SEM (cell line): ENCODE measurements around a stretch of chr11.

DNA sequence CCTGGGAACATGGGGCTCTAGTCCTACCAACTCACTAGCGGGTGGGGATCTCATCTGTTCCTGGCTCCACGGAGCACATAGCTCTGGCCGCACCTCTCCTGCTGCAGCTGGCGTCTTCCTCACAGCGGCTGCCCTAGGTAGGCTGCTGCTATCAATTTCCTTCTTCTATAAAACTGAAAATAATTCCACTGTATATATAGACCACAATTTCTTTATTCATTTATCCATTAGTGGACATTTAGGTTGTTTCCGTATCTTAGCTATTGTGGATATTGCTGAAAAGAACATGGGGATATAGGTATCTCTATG is 812.1 kb upstream of the CNTN5 start:
- PRO-cap, result no peak

DNA sequence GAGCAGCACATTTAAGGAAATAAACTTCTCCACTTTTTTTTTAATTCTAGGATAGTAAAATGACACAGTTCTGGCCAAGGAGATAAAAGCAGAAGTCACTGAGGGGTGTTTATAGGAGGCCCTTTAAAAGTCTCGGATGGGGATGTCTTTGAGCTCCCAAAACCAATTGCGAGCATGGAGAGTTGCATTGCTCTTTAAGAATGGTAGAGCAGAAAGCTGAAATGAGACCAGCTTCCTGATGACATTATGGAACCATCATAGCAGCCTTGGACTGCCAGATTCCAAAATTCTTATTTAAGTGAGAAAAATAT is 140.6 kb downstream of the CNTN5 start:
- PRO-cap, result no peak

DNA sequence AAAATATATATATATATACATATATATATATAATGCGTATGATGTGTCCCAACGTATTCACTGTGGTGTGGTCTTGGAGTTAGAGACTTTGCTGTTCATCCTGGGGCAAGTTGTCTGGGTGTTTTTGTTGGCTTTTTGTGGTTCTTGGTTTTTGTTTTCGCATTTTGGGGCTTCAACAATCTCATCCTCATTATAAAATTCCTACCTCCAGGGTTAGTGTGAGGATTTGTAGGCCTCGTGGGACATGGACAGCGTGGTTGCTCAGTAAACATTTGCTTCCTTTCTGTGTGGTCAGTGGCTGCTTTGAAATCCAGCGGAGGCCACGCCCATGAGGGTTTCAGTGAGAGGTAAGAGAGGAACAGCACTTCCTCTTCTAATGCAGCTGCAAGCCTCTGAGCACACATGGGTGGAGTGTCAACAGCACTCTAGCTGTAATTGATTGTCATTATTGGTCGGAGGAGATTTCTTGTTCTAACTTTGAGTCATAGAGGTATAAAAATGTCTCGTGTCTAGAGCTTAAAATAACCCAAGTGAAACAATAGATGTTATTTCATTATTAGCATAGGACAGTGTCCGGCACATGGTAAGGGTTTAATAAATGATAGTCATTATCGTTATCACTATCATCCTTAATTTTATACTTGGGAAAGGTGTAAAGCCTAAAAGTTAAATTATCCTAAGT is 6.0 kb upstream of the ARHGAP42 start:
- PRO-cap, result no peak

- PRO-cap, result no peak
Measured at GRCh38 chr11:101407262-101407674, 176.5 kb downstream of the TRPC6 start.

- PRO-cap, result no peak
Measured at GRCh38 chr11:101431073-101431435, 152.8 kb downstream of the TRPC6 start.

GRCh38 chr11:101583088-101583696 is 615 bp downstream of the TRPC6 start:
- PRO-cap, result no peak

GRCh38 chr11:101915790-101916109 is 572 bp downstream of the ANGPTL5 start:
- PRO-cap, result unidirectional peak, minus-strand start at chr11:101915848

GRCh38 chr11:102221565-102222242 is 95.6 kb upstream of the BIRC3 start:
- PRO-cap, result no peak

- PRO-cap, result no peak
Measured at GRCh38 chr11:102269694-102270650, 47.3 kb upstream of the BIRC3 start.

DNA sequence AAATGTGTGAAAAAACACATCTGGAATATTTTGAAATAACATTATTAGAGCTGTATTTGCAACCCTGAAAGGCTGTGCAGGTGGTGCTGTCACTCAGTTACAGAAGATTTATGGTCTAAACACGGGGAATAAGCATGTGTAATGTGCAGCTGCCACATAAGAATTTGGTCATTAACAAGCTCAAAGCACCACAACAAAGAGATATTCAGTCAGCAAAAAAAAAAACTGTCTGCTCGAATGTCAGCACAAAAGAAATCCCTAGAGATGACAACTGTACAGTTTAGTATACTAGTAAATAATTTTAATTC is 31.3 kb downstream of the TMEM123 start:
- PRO-cap, result no peak

DNA sequence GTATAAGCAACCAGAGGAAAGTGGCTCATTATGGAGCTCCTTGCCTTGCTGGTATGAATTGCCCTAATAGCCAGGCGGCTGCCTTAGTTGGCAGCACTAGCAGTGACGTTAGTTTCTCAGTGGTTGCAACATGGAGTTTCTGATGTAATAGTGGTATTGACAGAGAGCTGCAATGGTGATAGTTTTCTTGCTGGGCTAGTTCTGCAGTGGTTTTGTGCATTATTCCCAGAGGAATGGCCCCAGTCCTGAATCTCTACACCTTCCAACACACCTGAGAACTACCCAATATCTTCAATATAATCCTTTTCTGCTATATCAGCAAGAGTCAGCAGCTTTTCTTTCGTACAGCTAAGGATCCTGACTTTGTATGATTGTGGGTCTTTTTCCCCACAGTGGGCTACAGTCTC is 3.9 kb upstream of the TMEM123 start:
- PRO-cap, result no peak

DNA sequence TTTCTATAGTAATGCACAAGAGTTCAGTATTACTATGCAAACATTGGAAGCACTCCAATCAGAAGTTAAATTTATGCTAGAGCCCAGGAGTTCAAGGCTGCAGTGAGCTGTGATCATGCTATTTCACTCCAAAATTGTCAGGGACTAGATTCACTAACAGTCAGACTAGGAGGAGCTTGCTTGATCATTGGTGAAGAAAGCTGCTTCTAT is 32.5 kb upstream of the TMEM123 start:
- PRO-cap, result no peak

DNA sequence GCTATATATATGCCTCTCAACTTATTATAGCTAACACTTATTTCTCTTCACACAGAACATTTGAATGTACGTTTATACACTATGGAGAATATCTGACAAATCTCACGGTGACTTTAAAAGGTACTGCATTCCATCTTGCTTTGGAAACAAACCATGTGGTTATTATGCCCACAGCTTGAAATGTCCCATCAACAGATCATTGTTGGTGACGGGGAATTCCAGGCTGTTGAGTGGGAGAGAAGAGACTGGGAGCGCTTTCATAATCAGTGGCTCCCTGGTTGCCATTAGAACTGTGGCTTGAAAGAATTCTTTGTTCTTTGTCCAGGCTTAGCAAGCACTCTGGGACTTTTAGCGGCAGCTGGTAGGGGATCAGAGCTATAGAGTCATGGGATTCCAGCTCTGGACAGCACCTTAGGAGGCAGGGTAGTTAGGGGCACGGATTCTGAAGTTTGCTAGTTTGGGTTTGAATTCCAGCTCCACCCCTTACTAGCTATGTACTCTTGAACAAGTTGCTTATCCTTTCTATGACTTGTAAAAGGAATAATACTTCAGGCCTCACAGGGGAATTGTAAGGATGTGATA is 22.0 kb downstream of the MMP20 start:
- PRO-cap, result no peak

GRCh38 chr11:102615661-102616180 is 9.4 kb downstream of the MMP20 start:
- PRO-cap, result unidirectional peak, minus-strand start at chr11:102615916

GRCh38 chr11:102792583-102792860 is 5.4 kb downstream of the MMP1 start:
- PRO-cap, result no peak

DNA sequence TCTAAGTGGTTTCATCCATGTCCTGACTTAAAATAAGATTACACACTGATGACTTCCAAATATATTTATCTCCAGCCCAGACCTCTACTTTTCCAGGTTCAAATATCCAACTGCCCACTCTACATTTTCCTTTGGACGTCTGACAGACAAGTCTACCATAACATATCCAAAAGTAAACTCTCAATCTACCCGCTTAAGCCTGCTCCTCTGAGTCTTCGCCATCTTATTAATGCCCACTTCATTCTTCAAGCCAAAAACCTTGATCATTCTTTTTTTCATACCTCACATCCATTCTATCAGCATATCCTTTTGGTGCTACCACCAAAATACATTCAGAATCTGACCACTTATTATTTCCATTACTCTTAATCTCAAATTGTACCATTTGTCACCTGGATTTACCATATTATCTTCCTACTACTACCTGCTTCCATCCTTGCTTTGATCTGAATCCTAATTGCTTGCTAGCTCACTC is 36.2 kb downstream of the DCUN1D5 start:
- PRO-cap, result no peak

DNA sequence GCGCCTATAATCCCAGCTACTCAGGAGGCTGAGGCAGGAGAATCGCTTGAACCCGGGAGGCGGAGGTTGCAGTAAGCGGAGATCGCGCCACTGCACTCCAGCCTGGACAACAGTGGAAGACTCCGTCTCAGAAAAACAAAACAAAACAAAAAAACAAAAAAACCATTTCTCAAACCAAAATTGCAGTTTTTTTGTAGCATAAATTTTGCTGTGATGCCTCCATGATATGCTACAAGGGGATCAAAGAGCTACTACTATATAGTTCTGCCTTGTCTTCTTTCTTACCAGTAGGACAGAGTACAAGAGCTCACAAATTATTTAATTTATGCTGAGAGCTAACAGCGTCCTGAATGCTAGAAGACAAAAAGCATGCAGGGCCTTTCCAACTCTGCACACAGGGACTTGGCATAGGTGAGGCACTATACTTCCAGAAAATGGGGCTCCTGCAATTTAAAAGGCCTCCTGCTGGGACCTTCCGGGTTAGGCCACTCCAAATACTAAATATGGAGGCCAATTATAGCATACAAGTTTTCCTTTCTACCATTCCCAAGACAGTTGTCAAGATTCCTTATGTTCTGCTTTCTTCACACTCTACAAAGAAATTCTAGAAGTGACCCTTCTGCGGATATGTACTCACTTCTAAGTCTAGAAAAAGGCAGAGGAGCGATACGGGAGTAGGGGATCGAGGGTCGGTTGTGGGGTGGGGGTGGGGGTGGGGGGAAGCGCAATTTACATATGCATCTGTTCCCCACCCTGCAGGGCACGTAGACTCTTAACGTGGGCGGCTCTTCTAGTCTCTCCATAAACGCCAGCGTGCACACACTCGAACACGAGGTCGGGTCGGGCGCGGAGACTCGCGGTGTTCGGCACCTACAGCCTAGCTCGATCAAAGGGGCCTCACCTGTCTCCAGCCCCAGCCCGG is 916 bp downstream of the DCUN1D5 start:
- PRO-cap, result unidirectional peak, plus-strand start at position 802 of the sequence

DNA sequence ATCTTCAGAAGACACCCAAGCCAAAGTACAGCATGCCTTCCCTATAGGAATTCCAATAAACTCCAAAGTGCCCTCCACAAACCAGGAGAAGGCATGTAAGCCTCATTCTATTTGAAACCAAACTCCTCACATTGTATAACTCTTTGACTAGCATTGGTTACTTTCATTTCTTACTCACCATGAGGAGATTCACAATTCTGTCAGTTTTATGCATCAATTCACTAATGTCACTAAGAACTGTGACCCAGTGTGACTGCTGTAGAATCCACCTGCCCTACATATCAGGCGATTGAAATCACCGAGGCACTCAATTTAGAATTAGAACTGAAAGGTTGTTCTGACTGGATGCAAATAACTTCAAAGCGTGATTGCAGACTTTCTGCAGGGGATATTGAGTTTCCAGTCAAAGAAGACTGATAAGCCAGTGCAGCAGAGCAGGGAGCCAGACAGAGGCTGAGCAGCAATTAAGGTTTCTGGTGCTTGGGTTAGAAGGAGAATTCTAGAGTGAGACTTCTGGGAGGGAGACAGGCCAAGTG is 107.0 kb upstream of the DDI1 start:
- PRO-cap, result no peak

DNA sequence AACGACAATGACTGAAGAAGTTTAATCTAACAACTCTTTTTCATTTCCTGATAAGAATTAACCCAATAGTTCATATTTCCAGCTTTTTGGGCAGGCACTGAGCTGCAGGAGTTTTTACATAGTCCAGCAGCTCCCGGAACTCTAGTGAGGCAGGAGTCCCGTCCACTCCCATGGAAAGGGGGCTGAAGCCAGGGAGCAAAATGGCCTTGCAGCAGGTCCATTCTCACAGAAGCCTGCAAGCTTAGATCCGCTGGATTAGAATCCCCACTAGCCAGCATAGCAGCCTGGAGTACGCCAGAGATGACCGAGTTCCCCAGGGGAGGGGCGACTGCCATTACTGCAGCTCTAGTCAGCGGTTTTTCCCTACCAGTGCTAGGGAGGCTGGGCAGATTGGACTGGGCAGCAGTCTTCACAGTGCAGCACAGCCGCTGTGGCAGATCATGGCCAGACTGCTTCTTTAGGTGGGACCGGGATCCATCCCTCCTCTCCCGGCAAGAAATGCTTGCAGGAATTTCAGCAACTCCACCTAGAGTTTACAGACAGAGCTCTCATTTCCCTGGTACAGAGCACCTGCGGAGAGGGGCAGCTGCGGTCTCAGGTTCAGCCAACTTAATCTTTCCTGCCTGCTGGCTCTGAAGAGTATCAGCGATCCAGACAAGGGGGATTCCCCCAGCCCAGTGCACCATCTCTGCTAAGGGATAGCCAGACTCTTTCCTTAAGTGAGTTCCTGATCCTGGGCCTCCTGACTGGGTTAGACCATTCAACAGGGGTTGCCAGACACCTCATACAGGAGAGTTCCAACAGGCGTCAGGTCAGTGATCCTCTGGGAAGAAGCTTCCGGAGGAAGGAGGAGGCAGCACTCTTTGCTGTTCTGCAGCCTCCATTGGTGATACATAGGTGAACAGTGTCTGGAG is 766 bp upstream of the CASP4 start:
- PRO-cap, result no peak

GRCh38 chr11:105611488-105612355 is 1.8 kb downstream of the GRIA4 start:
- PRO-cap, result no peak